Renal cortical epithelial cell (primary cell): Measurements from ENCODE around the gene SLITRK3.

DNA sequence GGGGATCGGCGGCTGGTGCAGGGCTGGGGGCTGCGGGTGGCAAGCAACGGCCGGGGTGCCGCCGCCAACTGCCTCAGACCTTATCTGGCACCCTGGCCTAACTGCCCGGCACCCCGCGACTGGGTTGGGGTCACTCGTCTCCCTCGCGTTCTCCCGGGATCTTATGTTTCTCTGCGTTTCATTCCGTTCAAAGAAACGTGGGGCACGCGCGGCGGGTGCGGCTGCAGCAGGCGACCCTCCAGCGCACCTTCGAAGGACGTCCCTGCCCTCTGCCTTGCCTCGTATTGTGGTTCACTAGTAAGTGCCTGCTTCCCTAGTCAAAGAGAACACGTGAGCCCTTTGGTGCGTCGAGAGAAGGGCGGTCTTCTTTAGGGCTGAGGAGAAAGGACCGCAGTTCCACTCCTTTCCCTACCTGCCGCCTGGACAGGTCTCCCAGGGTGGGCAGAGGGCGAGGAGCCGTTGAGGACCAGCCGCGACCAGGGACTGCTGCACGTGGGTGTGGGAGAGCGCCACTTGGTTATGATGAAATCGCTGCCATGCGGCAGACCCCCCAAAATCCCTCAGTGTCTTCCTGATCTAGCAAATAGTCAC lies 1.3 kb downstream of the C3orf80 start:
- RRBS, result 4% methylated on average over 10 of the region's 41 CpGs

GRCh38 chr3:160370900-160371403 lies 28.1 kb downstream of the IFT80 start:
- RRBS, result no CpG with 5 or more reads among the region's 2 CpGs

GRCh38 chr3:160459870-160460275 lies 10.3 kb upstream of the TRIM59 start:
- RRBS, result no CpG with 5 or more reads among the region's 3 CpGs

DNA sequence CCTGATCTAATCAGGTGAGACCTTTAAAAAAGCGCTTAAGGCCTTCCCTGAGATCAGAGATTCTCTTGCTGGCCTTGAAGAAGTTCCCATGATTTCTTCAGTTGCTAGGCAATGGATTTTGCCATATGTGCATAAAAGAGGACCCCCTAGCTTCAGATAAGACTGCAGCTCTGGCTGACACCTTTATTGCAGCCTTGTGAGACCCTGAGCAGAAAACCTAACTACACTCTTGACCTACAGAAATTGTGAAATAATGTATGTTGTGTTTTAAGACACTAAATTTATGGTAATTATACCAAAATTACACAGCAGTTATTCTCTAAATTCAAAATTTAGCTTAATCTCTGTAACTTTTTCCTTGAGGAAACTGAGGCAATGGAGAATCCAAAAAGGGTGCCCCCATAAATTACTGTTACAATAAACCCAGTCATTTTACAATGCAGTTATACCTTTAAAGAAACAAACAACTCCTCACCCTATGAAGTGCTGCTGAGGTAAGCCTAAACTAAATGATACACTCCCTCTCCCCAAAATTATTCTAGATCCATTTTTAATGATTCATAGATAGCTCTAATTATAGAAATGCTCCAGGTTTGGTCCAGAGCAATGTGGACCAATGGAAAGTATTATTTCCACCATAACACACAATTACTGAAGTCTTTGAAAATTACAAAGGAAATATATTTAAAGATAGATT lies 49.1 kb upstream of the TRIM59 start:
- RRBS, result no CpG with 5 or more reads among the region's 1 CpG

DNA sequence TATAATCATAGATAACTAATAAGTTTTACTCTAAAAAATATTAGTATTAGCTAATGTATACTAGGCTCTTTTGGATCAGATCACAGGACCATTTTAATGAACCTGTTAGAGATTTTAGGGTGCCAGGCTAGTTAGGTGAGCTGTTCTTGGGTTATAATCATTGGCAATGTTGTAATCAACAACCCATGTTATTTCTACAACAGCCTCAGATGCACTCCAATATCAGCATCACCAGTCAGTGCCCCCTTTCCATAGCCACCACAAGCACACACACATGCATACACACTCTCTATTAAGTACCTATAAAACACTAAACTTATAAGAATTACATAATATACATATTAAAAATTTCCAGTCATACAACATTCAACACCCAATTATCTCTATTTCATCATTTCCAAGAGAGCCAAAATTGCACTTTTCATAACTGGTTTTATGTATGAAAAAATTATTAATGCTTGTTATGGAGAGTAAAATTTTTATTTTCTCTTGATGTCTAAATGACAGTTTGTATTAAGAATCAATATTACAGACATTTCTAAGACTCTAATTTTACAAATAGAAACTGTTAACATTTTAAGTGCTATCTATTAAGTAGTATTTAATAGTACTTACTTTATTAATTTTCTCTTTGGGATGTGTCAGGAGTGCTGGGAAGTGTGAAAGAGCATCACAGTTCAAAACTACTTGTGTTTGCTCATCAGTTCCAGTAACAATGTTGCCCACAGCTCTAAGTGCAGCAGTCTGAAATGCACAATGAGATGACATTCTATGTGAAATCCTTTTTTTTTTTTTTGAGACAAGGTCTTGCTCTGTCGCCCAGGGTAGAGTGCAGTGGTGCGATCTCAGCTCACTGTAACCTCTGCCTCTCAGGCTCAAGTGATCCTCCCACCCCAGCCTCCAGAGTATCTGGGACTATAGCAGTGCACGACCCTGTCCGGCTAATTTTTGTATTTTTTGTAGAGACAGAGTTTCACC lies 50.2 kb downstream of the KPNA4 start:
- RRBS, result no CpG with 5 or more reads among the region's 4 CpGs

GRCh38 chr3:160837515-160838026 lies 81.5 kb downstream of the PPM1L start:
- RRBS, result no CpG with 5 or more reads among the region's 3 CpGs

GRCh38 chr3:163551677-163552595 lies 1526.4 kb downstream of the SI start:
- RRBS, result no CpG with 5 or more reads among the region's 36 CpGs

- RRBS, result no CpG with 5 or more reads among the region's 41 CpGs
Measured at GRCh38 chr3:165195664-165196520, at the start of gene SLITRK3. Gene SLITRK3 (minus strand): TSS chr3:165196384.

DNA sequence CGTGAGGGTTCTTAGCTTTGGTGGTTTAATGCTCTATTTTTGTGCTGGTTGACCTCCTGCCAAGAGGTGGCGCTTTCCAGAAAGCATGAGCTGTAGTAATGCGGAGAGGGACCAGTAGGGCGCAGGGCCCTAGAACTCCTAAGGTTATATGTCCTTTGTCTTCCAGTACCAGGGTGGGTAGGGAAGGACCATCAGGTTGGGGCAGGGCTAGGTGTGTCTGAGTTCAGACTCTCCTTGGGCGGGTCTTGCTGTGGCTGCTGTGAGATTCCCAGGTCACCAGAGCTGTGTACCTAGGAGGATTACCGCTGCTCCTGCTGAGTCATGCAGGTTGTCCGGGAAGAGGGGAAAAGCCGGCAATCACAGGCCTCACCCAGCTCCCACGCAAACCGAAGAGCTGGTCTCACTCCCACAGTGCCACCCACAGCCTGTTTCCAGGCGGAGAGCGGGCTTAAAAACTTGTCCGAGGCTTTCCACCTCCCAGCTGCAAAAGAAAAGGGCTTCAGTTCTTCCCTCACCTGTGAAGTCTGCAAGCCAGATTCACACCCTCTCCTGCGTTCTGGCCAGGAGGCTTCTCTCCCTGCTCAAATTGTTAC lies 37.5 kb upstream of the BCHE start:
- RRBS, result no CpG with 5 or more reads among the region's 14 CpGs

DNA sequence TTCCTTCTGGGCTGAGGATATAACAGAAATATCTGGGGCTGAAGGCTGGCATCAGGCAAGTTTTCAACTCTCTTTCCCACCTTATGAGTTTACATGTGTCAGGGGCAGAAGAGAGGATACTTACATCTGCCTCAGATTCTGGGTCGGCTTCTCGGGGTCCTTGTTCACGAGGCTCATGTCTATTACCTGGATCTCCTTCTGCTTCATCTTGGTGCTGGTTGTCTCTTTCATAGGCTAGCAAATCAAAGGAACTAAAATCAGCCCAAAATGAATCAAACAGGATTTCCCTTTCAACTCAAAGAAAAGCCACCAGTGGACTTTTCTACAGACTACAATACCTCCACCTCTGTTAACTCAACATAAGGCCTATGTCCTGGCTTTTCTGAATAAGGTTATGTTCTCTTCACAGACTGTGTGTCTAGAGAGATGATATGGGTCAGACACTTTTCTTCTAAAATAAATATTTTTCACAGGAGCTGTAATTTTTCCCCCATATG lies 68.1 kb downstream of the GOLIM4 start:
- RRBS, result no CpG with 5 or more reads among the region's 3 CpGs

DNA sequence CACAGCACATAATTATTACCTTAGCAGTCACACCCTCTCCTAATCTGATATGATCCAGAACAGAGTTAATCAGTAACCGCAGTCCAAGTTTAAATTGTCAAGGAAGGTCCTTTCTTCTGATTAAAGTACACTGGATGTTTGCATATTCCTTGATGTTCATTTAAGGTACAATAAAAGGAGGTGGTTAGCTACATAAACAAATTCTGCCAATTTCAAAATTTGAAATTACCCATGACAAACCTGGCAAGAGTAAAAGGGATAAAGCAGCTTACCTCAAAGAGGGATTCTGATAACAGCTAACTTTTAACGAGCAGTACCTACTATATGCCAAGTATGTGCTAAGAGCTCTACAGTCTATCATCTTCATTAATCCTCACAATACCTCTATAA lies 4.4 kb downstream of the GOLIM4 start:
- RRBS, result no CpG with 5 or more reads among the region's 2 CpGs

GRCh38 chr3:169138674-169139370 lies 524.7 kb downstream of the MECOM start:
- RRBS, result no CpG with 5 or more reads among the region's 8 CpGs

DNA sequence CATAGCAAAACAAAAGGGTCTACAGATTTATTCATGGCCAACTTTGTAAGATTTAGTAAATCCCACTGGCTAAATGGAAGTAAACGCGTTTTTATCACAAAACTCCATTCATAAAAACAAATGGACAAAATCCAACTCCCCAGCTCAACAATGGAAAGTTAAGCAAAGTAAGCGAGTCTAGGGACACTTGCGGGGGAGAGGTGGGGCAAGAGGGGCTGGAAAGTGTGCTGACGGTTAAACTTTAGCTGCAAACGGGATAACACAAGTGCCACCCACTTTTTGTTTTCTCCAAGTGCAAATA lies 515.1 kb downstream of the MECOM start:
- RRBS, result no CpG with 5 or more reads among the region's 6 CpGs

GRCh38 chr3:169227718-169228323 lies 435.7 kb downstream of the MECOM start:
- RRBS, result no CpG with 5 or more reads among the region's 6 CpGs

- RRBS, result no CpG with 5 or more reads among the region's 5 CpGs
Measured at GRCh38 chr3:169272457-169273046, 391.0 kb downstream of the MECOM start.

DNA sequence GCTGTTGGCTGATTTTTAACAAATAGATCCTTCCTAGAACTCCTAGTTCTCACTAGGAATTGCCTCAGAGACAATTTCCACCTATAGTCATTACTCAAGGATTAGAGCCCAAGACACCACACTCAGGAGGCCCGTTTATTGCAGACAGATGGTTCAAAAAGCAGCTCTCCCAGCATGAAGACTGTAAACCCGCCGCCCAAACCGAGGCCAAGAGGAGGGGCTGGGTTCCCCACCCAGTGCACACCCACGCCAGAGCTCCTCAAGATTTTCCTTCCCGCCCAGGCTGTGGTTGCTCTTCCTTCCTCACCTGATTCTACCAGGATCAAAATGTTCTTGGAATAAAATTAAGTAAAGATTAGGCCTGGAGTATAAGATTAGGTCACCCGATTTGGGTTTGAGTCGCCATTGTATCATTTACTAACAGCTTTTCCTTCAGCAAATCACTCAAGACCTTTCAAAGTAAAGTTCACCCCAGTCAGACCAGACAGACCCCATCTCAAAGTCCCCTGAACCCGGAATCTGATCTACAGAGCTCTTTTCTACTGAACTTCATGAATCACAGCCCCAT lies 364.3 kb downstream of the MECOM start:
- RRBS, result no CpG with 5 or more reads among the region's 9 CpGs

DNA sequence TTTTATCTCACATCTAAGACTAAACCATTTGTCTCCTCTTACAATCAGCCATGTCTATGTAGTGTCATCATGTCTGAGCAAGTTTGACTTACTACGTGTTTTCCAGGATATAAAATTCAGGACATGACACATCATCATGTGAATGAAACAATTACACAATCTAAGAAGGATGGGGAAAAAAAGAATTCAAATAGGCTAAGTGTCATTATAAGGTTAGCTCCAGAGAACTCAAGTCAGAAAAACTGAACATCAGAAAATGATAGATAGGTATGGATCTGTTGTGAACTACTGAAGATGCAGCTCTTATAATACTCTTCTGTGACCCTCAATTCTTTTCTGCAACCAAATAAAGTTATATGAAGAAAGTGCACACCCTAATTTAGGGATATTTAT lies 208.6 kb downstream of the MECOM start:
- RRBS, result no CpG with 5 or more reads among the region's 1 CpG

DNA sequence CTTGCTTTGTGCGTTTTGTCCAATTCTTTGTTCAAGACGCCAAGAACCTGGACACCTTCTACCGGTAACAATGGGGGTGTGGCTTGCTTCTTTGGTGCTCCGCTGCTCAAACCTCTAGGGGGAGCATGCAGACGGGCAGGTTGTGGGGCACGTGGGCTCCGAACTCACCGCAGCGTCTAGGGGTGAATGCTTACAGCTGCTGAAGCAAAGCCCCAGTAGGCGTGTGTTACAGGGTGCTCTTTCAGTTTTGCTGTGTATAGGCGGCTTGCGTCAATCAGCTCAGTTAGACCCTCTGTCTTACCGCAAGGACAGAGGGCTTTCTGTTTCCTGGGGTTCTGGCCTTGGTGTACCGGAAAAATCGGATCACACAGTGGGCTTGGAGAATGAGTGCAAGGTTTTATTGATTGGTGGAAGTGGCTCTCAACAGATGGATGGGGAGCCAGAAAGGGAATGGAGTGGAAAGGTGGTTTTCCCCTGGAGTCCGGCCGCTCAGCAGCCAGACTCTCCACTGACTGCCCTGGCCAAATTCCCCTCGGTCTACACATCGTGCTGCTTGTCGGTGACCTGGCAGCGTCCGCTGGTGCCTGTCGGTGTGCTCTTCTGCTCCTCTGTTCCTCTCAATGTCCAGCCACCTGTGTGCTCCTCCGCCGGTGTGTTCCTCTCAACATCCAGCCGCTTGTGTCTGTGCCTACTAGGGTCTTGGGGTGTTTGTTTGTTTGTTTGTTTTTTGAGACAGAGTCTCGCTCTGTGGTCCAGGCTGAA lies 1.3 kb upstream of the LRRC34 start:
- RRBS, result no CpG with 5 or more reads among the region's 27 CpGs

- RRBS, result no CpG with 5 or more reads among the region's 1 CpG
Measured at GRCh38 chr3:169871350-169871849, 1.7 kb upstream of the LRRC31 start.